Testis (tissue), 5 donors: ENCODE measurements around a stretch of chr10.

- PRO-cap, 3 experiments: no peak in any of the 3 experiments
- RAMPAGE, long total RNA, 2 experiments: no peak in any of the 2 experiments
- RRBS: no CpG with 5 or more reads among the region's 9 CpGs
Measured at GRCh38 chr10:24239781-24240741, 31.1 kb downstream of the KIAA1217 start.

- PRO-cap, 3 experiments: no peak in any of the 3 experiments
- RAMPAGE, long total RNA, 2 experiments: no peak in any of the 2 experiments
- RRBS: no CpG with 5 or more reads among the region's 4 CpGs
Measured at GRCh38 chr10:24450616-24451368, 241.9 kb downstream of the KIAA1217 start.

DNA sequence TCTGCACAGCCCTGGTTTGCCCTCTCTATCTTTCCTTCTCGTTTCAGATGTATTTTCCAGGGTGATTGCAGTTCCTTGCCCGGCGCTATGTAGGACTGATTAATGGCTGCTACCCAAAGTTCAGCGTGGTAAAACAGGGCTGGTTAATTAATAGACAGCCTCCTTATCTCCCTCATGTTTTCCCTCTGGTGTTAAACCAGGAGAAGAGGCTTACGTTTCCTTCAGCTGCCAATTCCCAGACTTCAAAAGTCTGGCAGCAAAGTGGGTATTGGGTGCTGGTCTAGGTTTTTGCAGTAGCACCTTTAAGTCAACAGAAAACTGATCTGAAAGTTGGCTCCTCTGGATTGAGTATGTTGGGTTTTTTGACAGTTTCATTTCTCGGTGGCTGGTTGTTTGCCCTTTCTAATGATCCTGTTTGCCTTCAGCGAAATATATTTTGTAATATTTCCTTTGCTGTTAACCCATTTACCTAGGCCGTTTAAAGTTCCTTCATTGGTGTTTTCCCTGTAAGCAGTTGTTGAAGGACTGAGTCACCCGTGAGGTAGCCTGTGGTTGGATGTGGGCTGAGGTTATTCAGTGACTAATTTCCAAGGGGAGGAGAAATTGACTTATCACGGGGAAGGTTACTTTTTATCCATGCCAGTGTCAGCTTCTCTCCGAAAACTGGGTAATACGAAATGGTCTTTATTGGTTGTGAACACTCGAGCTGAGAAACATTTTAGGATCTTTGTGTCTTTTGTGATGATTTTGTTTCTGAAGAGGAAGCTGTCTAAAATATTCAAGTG is 257.1 kb downstream of the KIAA1217 start:
- PRO-cap, 3 experiments: peak in 3 of 3 experiments; most common plus-strand start position 659 of the sequence (in 3); most common minus-strand start position 480 of the sequence (in 1)
- RAMPAGE, long total RNA, 2 experiments: no peak in any of the 2 experiments
- RRBS: no CpG with 5 or more reads among the region's 13 CpGs

GRCh38 chr10:24488445-24489132 is 235.1 kb downstream of the ARHGAP21 start:
- PRO-cap, 3 experiments: no peak in any of the 3 experiments
- RAMPAGE, long total RNA, 2 experiments: no peak in any of the 2 experiments
- RRBS: no CpG with 5 or more reads among the region's 7 CpGs

DNA sequence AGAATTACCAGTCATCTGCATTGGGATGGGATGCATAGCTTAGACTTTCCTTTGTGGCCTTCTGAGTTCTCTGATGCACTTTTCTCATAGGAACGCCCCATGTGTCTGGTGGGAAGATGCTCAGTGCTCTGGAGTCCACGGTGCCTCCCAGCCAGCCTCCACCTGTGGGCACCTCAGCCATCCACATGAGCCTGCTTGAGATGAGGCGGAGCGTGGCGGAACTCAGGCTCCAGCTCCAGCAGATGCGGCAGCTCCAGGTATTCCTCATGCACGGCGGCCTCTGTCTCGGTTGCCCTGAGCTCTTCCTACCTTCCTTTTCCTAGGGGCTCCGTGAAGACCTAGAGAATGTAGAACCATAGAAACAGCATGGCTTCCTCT is 222.4 kb downstream of the ARHGAP21 start:
- PRO-cap, 3 experiments: no peak in any of the 3 experiments
- RAMPAGE, long total RNA, 2 experiments: no peak in any of the 2 experiments
- RRBS: no CpG with 5 or more reads among the region's 10 CpGs

DNA sequence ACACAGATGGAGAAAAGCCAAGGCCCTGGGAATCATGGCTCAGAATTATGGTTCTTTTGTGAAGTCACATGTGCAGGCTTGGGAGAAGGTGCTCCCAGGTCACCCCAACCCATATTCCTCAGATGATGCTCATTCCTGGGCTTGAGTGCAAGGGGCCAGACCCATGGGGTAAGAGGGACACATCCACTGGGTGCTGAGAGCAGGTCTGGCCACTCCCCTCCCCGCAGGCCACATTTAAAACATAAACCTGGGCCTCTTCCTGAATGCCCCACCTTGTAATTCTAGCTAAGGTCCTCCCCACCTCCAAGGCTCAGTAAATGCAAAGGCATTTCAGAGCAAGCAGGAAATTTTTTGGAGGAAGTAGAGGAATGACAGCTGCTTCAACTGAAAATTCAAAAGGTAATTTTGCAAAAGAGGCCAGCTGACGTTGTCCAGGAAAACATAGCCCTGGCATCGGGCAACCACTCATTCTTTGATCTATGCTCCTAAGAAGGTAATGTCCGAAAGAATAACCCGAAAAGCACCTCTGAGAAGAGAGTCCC is 172.5 kb downstream of the ARHGAP21 start:
- PRO-cap, 3 experiments: no peak in any of the 3 experiments
- RAMPAGE, long total RNA, 2 experiments: no peak in any of the 2 experiments
- RRBS: no CpG with 5 or more reads among the region's 5 CpGs

DNA sequence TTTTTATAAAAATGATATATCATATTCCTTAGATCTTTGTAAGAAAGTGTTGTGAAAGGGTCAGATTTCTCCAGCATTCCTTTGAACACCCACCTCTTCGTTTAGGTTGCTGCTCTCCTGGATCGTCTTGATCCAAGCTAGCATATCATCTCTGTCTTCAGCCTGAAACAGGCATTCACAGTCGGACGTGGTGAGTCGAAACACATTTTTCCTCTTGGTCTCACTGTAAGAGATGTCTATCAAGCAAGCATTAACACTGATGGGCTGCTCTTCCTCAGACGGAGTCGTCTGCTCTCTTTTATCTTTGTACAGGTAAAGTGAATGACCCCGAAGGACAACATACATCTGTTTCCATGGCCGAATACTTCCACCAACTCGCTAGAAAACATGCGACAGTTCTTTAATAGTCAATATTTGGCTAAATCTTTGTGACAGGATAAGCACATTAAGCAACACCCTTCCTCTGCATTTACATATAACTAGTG is 123.1 kb downstream of the ARHGAP21 start:
- PRO-cap, 3 experiments: no peak in any of the 3 experiments
- RAMPAGE, long total RNA, 2 experiments: no peak in any of the 2 experiments
- RRBS: no CpG with 5 or more reads among the region's 11 CpGs

- PRO-cap, 3 experiments: peak in 3 of 3 experiments; most common minus-strand start chr10:24867372 (in 3)
- RAMPAGE, long total RNA, 2 experiments: no peak in any of the 2 experiments
- RRBS: no CpG with 5 or more reads among the region's 8 CpGs
Measured at GRCh38 chr10:24867102-24867833, 85.1 kb downstream of the PRTFDC1 start.

DNA sequence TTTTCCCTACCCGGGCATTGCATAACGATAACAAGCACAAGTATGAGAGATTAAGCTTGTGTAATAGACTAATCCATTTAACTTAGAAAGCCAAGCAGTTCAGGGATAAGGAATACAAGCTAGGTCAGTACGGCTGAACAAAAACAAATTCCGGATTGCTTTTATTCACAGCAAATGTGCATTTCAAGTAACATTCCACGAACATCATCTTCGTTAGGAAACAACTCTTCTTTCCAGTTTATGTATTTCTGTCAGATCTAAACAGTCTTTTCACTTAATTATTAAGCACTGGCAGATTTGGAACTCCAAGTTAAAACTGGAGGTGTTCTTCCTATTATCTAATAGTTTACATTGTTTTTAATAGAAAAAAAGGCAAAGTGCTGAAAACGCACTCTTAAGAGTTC is 81.2 kb downstream of the PRTFDC1 start:
- PRO-cap, 3 experiments: peak in 1 of 3 experiments; most common plus-strand start position 105 of the sequence (in 1)
- RAMPAGE, long total RNA, 2 experiments: no peak in any of the 2 experiments
- RRBS: no CpG with 5 or more reads among the region's 7 CpGs

DNA sequence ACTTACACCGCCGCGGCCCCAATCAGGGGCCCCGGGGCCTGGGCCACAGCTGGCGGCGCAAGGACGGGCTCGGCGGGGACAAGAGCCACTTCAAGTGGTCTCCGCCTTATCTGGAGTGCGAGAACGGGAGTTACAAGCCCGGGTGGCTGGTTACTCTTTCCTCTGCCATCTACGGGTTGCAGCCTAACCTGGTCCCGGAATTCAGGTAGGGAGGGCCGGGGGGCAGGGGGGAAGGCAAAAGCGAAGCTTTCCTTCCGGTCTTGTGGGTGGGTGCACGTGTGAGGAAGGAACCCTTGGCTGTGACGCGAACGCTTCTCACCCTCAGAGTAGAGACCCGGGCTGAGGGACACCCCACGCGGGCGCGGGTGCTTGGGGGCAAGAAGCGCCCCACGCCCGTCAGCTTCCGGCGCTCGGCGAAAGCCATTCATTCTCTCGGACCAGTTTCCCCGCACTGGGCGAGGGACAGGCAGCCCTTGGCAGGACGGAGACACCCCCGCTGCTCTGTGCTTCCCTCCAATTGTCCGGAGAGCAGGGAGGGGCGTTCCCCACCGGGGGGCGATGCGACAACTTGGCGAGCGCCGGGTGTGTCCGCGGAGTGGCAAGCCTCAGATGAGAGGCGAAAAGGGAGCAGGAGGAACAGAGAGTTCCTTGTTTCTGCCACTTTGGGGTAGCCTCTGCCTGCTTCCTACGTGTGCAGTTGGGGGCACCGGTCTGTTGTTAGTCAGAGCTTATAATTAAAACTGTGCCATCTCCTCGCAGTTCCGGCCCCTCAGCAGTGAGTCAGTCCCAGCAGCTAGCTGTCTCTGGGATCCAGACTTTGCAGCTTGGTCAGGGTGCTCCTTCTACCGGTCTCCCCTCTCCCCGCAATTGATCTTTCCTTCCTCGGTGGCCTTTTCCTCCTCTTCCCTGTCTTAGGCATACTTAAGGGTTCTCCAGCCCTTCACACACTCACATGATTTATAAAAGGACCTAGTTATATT is 1.6 kb downstream of the GPR158 start:
- PRO-cap, 3 experiments: peak in 1 of 3 experiments; most common plus-strand start position 257 of the sequence (in 1); most common minus-strand start position 713 of the sequence (in 1)
- RAMPAGE, long total RNA, 2 experiments: no peak in any of the 2 experiments
- RRBS: 2% methylated on average over 35 of the region's 57 CpGs

DNA sequence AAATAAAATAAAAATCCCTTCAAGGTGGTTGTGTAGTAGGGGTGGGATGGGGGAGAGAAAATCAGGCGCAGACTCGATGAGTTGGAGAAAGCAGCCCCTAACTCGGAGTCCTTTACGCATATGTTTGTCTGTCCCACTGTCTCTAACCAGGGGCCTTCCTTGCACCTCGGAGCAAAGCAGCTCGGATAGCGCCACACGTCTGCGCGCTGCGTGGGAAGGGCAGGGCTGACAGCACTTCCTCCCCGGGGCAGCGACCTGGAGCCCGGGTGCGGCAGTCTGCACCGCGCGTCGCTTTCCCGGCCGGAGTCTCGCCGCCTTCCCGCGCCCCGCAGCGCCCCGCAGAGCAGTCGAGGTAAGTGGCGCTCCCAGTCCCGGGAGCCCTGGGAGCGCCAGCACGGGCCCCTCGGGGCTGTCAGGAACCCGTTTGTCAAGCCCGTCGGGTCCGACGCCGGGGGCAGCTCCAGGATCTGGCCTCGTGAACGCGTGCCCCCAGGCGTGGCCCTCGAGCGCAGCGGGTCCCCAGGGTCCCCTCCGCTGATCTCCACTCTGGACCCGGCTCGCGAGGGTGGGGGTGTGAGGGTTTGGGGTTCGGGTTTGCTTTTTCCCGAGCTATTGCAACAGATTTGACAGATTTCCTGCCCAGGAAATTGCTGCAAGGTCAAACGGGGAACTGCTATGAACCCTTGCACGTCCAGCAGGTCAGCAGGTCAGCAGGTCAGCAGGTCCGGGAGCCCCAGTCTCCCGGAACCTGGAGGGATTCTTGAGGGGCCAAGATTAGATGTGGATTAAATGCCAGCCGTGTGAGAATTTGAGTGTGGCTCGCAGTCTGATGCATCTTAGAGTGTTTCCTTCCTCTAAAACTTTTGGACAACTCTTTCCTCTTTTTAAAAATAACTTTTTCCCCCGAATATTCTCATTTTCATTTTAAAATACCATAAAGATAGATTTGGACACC is 638 bp downstream of the APBB1IP start:
- PRO-cap, 3 experiments: no peak in any of the 3 experiments
- RAMPAGE, long total RNA, 2 experiments: start-site peak on the plus strand in 1 of 2 experiments, centred at position 253 of the sequence, 24 reads per replicate
- RRBS: 1% methylated on average over 24 of the region's 60 CpGs

DNA sequence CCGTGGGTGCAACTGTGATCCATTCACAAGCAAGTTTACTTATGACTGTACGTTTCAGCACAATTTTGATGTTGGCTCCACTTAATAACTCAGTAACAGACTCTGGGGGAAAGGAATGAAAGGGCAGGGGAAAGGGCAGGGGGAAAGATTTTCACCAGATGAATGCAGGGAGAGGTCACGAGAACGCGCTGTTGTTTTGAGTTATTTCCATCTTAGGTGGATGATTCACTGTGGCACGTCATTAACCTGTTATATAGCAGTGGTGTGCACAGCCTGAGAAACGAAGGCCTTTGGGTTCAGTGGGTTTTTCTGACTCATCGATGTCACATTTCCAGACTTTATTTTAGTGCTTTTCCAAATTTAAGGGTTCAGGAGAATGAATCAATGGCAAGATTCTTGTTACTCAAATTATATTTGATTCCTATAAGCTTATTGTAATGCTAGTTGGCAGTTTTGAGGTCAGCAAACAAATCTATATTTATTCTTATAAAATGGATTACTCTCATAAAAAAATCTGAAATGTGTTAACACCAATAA is 49.4 kb downstream of the APBB1IP start:
- PRO-cap, 3 experiments: no peak in any of the 3 experiments
- RAMPAGE, long total RNA, 2 experiments: no peak in any of the 2 experiments
- RRBS: no CpG with 5 or more reads among the region's 8 CpGs

DNA sequence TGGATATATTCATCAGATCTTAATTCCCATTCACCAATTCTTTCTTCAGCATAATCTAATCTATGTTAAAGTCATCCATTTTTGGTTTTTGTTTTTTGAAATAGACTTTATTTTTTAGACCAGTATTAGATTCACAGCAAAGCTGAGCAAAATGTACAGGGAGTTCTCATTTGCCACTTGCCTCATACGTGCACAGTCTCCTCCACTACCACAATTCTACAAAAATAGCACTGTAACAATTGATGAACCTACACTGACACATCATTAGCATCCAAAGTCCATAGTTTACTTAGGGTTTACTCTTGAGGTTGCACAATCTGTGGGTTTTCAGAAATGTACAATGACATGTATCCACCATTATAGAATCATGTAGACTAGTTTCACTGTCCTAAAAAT is 125.9 kb upstream of the PDSS1 start:
- PRO-cap, 3 experiments: no peak in any of the 3 experiments
- RAMPAGE, long total RNA, 2 experiments: no peak in any of the 2 experiments
- RRBS: no CpG with 5 or more reads among the region's 1 CpG

GRCh38 chr10:26737785-26738106 is 40.2 kb downstream of the PDSS1 start:
- PRO-cap, 3 experiments: no peak in any of the 3 experiments
- RAMPAGE, long total RNA, 2 experiments: no peak in any of the 2 experiments
- RRBS: no CpG with 5 or more reads among the region's 1 CpG

GRCh38 chr10:27125221-27125703 is 25.0 kb upstream of the ANKRD26 start:
- PRO-cap, 3 experiments: no peak in any of the 3 experiments
- RAMPAGE, long total RNA, 2 experiments: no peak in any of the 2 experiments

DNA sequence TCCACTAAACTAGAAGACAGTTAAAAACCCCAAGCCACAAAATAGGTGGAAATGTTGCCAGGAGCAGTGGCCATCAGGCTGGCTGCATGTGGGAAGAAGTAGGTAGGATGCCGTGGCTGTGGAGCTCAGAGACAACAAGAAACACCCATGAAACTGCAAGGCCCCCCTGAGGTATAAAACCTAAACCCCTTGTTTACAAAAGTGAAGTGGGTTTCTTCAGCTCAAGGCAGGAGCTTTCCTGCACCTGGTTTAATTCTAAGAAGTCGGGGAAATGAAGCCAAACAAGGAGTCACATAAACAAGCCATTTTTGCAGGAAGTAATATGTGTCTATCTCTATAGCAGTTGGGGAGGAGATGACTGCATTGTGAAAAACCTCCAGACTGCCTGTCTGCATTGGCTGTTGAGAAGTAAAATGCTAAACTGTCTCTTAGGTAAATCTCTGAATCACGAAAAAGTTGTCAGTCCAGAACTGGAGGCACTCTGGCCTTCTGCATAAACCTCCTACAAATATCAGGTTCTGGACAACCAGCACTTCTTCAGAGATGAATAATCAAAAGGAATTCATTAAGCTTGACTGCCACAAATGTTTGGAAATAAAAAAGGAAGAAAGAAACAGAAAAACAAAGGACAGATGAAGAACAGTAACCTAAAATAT is 9.6 kb downstream of the RAB18 start:
- PRO-cap, 3 experiments: no peak in any of the 3 experiments
- RAMPAGE, long total RNA, 2 experiments: no peak in any of the 2 experiments
- RRBS: no CpG with 5 or more reads among the region's 3 CpGs

DNA sequence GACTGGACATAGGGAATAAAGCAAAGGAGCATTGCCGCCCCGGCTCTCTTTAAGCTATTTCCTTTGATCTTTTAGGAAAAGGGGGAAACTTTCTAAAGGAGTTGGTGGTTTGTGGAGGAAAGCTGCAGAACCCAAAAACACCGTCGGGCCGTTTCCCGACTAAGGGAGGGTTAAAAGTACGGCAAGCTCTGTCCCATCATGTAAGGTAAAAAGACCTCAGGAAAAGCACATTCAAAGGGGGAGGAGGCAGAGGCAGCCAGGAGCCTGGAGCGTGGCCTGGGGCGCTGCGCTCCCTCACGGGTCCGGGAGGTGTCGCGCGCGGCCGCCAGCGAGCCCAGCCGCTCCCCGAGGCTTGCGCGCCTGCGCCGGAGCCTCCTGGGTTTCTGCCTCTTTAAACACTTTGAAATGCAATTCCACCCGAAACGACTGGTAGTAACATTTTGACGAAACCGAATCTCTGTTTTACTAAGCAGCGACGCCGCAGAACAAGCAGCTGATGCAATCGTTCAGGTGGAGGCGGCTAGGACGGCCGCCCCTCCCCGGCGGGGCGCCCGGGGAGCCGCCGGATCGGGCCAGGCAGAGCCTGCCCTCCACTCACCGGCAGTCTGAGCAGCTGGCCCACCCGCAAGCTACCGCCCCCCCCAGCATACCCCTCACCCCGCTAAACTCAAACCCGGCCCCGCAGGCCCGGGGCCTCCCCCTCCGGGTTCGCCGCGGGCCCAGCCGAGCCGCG is 3.5 kb downstream of the MKX start:
- PRO-cap, 3 experiments: peak in 3 of 3 experiments; most common plus-strand start position 501 of the sequence (in 3); most common minus-strand start position 367 of the sequence (in 2)
- RAMPAGE, long total RNA, 2 experiments: no peak in any of the 2 experiments
- RRBS: 2% methylated on average over 24 of the region's 56 CpGs

- PRO-cap, 3 experiments: no peak in any of the 3 experiments
- RAMPAGE, long total RNA, 2 experiments: no peak in any of the 2 experiments
- RRBS: 1% methylated on average over 20 of the region's 89 CpGs
Measured at GRCh38 chr10:27744366-27745348, 962 bp downstream of the MKX start.

DNA sequence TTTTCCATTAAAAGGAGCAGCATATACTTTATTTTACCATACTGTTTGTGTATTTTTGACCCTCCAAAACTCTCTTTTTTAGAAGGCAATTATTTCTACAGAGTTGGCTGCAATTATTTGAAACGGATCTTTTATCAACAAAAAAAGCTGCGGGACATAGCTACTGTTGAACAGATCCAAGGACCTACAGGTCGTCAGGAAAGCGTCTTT is 93.0 kb upstream of the MKX start:
- PRO-cap, 3 experiments: no peak in any of the 3 experiments
- RAMPAGE, long total RNA, 2 experiments: no peak in any of the 2 experiments
- RRBS: no CpG with 5 or more reads among the region's 4 CpGs

- PRO-cap, 3 experiments: no peak in any of the 3 experiments
- RAMPAGE, long total RNA, 2 experiments: no peak in any of the 2 experiments
- RRBS: no CpG with 5 or more reads among the region's 7 CpGs
Measured at GRCh38 chr10:28238346-28238911, 64.4 kb downstream of the MPP7 start.